ENCODE results near the genes SLC16A14, SP110 and SP140L.

DNA sequence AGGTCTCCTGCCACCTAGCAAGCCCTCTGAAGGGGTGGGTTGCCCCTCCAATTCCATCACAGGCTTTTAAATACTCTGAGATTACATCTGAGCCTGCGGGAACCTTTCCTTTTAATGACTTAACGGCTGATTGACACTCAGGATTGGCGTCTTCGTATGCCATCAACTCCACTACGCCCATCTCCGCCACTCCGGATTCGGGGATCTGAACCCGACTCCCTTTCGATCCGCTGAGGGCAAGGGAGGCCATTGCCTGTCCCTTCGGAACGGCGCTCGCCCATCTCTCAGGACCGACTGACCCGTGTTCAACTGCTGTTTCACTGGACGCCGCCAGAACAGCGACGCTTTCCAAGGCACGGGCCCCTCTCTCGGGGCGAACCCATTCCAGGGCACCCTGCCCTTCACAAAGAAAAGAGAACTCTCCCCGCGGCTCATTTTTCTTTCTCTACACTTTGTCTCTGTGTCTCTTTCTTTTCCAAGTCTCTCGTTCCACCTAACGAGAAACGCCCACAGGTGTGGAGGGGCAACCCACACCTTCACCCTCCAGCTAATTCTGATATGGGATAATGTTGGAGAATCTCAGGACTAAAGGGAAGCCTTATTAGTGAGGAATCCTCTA, 90.4 kb downstream of the PID1 start:
- PRO-cap, result no peak

DNA sequence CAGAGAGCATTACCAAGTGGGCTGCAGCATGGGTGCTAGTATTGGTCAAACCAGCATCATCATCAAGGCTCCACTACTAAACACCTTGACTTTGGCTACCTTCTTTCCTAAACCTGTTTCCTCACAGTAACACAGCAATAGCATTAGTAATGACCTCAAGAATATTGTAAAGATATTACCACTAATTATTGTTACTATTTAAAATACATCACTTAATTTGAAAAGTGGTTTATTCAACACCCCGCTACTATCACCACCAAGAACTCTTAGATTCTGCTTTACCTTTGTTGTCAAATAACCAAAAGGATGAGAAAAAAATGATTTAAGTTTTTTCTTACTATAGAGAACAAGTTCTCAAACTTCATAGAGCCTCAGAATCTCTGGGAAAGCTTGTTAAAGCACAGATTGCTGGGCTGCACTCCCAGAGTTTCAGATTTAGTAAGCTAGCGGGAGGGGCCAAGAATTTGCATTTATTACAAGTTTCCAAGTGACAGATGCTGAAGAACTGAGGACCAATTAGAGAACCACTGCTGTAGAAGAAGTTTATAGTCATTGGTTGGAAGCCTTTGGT, 32.2 kb downstream of the PID1 start:
- PRO-cap, result no peak

DNA sequence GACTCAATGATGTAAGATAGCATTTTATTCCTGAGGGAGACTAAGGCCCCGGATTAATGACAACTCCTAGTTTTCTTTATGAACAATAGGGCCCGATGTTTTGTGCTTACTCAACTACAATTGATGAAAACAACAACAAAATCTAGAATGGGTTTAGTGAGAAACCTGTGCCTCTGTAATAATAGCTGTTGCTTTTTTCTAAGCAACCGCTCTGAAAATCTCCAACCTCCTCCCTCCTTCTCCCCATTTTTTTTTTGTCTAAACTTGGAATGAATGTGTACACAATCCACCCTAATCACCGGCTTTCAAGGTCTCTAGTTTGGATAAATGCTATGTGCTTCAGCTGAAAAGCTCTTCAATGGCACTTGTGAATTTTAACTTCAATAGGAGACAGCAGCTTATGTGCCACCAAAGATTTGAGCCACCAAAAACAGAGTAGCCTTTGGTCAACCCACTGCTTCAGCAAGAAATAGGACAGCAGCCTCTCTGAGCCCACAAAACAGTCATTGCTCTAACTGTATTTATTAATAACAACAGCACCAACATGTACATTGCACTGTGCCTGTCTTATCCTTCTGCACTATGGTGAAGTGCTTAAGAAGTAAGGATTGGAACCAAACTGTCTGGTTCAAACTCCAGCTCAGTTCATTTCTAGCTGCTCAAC, 4.9 kb downstream of the PID1 start:
- PRO-cap, result no peak

DNA sequence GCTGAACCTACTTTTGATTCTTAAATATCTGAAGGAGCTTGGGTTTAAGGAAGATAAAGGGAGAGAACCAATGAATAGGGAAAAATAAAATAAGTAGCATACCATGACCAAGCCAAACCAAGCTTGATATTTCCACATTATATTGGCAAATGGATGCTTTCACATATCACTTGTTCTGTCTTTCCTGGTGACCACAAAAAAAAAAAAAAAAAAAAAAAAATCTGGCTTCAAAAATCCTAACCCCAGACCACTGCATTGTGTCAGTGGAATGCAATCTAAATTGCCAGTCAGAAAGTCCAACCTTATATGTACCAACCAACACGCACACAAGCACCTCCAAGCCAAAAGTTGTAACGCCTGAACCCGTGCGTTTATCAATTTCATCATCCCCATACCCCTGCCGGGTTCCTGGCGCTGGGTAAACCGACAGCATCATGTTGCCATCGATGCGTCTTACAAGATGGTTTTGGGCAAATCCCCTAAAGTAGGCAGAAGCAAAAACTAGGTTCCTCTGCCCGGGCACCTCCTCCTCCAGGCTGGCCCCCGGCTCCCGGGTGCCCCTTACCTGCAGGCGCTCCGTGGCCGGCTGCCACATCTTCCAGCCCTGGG, 534 bp downstream of the PID1 start:
- PRO-cap, result no peak

- PRO-cap, result no peak
Observed at GRCh38 chr2:229391959-229392528, 121.0 kb upstream of the PID1 start.

DNA sequence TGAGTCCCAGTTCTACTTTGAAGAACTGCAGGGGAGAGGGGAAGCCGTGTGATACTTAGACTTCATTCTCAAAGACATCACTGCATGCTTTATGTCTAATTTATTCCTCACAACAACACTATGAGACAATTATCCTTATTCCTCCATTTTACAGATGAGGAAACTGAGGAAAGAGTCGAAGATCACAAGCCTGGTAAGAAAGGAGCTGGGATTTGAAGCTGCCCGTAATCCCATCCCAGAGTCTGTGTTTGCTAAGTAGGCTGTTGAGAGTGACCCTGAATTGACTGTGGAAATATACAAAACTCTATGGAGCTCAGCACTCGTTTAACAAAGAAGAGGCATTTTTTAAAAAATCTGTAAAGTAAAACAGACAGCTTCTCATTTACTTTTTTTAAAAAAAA, 136.7 kb upstream of the PID1 start:
- PRO-cap, result no peak

DNA sequence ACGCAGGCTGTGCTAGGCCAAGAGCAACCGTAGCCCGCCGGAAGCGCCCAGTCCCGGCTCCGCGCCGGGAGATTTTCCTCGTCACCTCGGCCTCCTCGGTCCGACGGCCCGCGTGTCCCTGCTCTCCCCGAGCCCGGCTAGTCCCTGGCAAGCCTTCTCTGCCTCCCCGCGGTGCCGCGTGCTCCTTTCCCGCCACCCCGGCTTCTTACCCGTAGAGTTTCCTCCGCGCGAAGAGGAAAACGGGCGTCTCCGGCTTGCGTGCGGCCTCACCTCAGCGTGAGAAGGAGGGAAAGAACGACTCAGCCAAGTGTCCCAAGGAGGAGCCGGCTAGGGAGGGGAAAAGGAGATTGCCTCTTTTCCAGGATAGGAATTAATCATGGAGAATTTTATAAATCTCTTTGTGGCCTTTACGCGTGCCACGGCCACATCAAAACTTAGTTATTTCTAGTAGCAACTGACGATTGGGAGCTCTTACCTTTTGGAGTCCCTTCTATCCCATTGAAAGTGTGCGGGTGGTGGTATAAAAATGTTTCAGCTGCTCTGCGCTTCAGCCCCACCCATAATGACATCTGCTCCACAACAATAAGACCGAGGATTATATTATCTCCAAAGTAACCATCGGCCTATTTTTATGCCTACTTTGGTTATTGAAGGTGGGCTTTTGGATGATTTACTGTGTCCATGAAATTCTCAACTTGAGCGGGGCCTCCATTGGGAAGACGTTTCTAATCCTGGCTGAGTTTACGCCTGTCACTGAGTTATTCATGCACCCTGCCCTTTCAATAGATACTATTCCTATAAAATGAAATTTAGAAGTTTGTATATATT, 584 bp downstream of the FBXO36 start:
- PRO-cap, result bidirectional peak, plus-strand start at position 50 of the sequence, minus-strand start outside the sequence

- PRO-cap, result unidirectional peak, minus-strand start at chr2:230068924
Observed at GRCh38 chr2:230068425-230069210, at the start of gene SLC16A14. TSS of gene SLC16A14 (minus strand) at chr2:230068924.

- PRO-cap, result bidirectional peak, plus-strand start at chr2:230219843, minus-strand start at chr2:230219731; bidirectional peak, plus-strand start at chr2:230220052, minus-strand start at chr2:230219981; bidirectional peak, plus-strand start at chr2:230220511, minus-strand start at chr2:230220284
Observed at GRCh38 chr2:230219436-230220424, at the start of gene SP110. TSS of gene SP110 (minus strand) at chr2:230219984.

GRCh38 chr2:230326725-230327420, at the start of gene SP140L:
TSS of gene SP140L (plus strand) at chr2:230327193.
- PRO-cap, result bidirectional peak, plus-strand start at chr2:230327207, minus-strand start at chr2:230327099

GRCh38 chr2:230449304-230449905, 33.4 kb downstream of the SP100 start:
- PRO-cap, result no peak

DNA sequence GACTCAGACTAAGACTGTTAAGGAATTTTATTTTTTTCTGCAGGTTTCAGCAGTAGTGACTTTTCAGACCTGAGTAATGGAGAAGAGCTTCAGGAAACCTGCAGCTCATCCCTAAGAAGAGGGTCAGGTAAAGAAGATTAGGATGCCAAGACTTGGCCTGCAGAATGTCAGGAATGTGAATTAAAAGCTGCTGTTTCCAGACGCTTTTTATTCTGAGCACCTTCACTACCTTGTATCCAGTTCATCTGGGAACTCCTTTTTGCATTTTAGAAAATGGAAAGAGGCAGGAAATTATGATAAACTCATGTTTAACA, 53.9 kb downstream of the SP100 start:
- PRO-cap, result no peak

DNA sequence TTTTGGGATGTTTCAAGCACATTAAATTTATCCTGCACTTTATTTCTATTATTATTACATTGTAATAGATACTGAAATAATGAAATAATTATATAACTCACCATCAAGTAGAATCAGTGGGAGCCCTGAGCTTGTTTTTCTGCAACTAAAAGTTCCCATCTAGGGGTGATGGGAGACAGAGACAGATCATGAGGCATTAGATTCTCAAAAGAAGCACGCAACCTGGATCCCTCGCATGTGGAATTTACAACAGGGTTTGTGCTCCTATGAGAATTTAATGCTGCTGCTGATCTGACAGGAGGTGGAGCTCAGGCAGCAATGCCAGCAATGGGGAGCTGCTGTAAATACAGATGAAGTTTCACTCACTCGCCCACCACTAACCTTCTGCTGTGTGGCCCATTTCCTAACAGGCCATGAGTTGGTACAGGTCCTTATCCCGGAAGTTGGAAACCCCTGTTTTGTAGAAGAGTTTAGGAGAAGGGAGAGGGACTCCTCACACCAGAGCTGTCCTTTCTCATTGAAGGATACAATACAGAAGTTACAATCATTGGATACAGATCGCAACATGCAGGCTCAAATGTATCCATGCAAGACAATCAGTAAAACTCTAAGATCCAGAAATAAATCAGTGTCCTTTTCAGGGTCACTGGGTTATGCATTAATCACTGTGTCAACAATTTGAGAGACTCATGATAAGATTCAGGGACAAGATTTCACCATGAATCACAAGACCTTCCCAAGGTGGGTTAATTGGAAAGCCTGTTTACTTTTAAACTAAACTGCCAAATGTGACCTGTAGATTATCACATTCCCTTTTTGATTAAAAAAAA, 96.9 kb downstream of the SP100 start:
- PRO-cap, result no peak

DNA sequence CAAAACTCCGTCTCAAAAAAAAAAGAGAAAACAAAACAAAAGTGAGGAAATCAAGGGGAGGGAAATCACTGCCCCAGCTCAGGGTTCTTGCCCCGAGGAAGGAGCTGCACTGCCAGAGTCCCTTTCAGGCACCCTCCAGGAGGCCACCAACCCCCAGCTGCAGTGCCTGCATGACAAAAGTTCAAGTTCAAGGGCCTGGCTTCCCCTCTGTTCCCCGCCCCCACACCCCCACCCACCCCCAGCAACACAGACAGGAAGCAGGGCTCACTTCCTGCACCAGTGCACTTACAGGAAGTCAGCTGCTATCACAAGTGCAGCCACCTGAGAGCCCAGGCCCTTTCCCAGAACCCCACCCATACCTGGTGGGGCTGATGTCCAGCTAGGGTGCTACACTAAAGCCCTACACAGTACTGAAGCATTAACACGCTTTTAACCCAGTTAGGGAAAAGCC, 110.1 kb upstream of the CAB39 start:
- PRO-cap, result bidirectional peak, plus-strand start at position 362 of the sequence, minus-strand start at position 159 of the sequence

DNA sequence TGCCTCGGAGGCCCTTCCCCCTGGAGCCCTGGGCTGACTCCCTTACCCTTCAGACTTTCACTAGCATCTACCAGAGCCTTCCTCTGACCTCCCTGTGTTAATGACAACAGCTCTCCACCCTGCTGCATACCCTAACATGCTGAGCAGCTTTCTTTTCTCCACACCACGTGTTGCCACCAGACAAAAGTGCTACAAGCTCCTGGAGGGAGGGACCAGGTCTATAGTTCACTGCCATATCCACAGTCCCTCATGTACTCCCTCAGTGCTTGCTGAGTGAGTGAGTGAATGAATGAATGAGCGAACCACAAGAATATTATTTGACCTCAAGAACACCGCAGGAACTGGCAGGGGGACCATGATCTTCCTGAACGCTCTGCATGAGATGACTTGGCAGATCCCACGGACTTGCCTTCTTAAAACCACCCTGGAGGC, 47.4 kb upstream of the CAB39 start:
- PRO-cap, result no peak

DNA sequence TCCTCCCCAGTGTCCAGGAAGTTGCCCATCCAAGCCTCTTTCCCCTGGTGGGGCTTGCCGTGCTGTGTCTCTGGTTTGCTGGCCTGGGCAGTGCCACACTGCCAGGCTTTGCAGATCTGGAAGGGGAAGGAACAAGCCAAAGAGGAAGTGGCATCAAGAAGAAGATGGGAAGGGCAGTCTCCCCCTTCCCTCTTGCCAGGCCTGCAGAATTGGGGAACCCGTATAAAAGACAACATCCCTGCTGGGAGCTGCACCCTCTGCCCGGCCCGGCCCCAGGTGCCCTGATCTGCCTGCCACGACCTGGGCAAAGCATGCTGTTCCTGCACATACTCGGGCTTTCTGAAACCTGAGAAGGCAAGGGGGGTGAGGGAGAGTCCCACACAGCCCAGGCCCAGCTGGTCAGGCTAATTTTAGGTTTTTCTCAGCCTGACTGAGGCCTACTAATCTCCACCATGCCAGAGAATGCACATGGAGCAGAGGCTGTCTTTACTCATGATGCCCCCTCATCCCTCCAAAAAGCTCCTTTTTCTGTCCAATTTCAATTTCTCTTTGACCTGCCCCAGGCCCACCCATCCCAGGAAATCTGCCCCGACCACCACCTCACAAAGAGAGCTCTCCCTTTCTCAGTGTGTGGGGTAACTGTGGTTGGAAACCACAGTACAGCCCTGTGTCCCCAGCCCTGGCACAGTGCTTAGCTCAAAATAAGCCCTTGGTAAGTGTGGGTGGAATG, 44.0 kb upstream of the CAB39 start:
- PRO-cap, result bidirectional peak, plus-strand start at position 458 of the sequence, minus-strand start at position 341 of the sequence

- PRO-cap, result bidirectional peak, plus-strand start at chr2:230713898, minus-strand start at chr2:230713638; bidirectional peak, plus-strand start at chr2:230714287, minus-strand start at chr2:230714251
Observed at GRCh38 chr2:230713368-230714406, 1.0 kb downstream of the CAB39 start.

- PRO-cap, result no peak
Observed at GRCh38 chr2:230811246-230811770, 53.4 kb upstream of the ITM2C start.

- PRO-cap, result bidirectional peak, plus-strand start at chr2:230865751, minus-strand start at chr2:230865669
Observed at GRCh38 chr2:230865164-230865814, 547 bp downstream of the ITM2C start.

GRCh38 chr2:230867882-230868513, 3.3 kb downstream of the ITM2C start:
- PRO-cap, result no peak